AG04449 (cell line): ENCODE measurements around a stretch of chr17.

DNA sequence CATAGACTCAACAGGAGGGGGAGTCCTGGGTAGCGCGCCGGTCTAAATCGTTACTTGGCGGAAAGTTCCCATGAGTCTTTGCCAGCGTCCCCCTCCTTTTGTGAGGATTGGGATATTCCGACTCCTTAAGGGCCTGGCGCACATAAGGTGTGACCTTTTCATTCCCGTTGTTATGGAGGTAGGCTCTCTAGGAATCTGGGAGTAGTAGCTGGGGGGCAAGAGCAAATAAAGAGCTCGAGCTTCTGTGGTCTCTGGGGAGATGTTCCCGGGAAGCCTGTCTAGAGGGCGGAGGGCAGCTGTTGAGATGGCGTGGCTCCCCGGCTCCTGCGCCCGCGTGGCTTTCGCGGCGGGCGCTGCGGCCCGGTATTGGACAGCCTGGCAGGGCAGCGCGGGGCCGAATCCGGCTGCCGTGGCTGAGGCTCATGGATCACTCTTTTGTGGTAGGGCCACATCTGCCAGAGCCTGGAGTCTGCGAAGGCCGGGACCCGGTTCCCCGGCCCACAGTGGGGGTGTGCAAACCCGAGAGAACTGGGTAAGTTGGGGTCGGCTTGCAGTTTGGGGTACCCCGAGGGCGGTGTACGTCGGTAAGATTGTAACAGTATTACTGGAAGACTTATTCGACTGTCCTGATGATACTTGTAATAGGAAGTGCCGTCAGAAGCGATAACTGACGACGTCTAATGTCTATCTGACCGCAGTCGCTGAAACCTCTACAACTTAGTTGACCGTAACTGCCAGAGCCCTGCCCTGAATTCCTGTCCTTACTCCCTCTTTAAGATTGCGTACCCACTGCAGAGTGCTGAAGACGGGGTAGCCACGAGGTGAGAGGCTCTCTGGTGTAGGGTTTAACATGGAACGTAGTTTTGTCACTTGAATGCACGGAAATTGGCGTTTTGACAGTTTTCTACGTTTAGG lies 23.8 kb downstream of the TRPV2 start:
- RRBS: 3% methylated on average over 23 of the region's 53 CpGs

DNA sequence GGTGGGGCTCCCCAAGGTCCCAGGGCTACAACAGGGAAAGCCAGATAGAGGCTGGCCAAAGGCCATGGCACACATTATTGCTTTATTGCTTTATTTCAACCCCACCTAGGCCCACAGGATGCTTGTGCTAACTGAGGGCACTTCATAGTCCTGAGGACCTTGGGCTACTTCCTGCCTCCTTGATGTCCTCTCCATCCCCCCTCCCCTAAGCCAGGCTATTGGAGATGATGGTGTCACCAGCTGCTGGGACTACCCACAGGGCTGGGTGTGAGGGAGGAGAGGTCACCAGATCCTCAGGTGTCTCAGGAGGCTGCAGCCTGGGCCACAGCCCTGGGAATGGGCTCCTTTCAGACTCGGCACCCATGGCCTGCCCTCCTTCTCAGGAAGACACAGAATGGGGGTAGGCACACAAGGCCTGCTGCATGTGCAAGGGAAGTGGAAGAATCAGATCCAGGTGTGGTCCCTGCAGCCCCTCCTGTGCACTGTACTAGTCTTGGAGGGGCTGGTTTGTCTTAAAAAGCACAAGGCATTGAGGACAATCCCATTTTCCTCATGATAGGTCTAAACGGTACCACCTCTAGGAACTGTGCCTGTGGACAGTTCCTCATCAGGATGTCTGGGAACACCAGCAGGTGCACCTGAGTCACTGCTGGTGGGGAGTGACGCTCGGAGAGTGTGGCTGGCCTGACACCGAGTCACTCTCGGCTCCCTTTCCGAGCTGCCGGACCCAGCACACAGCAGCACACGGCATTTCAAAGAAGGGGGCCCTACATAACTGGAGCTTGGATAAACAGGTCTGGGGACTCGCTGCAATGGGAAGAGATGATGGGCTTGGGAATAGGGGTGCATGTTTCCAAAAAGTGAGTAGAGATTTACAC lies 25.8 kb downstream of the LRRC75A start:
- RRBS: no CpG with 5 or more reads among the region's 10 CpGs

GRCh38 chr17:17063683-17064140 lies 21.5 kb downstream of the MPRIP start:
- RRBS: no CpG with 5 or more reads among the region's 10 CpGs

- RRBS: no CpG with 5 or more reads among the region's 4 CpGs
Measured at GRCh38 chr17:17084443-17084681, 42.1 kb downstream of the MPRIP start.

DNA sequence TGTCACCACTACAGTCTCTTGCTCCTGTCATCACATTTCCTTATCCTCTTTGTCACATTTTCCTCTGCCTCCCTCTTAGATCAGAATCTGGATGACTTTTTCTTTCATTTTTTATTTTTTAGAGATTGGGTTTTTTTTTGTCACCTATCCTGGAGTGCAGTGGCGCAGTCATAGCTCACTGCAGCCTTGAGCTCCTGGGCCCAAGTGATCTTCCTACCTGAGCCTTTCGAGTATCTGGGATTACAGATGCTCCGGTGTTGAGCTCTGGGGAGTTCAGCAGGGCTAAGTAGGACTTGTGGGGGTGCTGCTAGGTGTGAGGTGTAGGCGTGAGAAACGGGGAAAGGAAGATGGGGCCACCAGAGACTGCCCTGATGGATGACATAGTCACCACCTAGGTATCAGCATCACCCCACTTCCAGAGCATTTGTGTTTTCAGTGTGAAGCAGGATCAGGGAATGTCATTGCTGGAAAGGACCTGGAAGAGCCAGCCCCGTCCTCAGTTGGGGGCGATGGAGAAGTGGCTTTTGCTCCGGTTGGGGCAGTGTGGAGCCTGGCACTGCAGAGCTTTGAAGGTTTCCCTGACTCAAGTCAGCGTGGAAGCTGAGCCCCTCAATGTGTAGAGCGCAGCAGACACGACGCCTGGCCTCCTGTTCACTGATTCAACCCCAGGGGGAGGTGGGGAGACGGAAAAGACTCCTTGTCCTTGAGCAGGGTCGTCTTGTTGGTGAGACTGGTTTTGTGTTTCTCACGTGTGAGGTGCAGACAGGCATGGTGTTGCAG lies 47.3 kb downstream of the MPRIP start:
- RRBS: no CpG with 5 or more reads among the region's 15 CpGs

DNA sequence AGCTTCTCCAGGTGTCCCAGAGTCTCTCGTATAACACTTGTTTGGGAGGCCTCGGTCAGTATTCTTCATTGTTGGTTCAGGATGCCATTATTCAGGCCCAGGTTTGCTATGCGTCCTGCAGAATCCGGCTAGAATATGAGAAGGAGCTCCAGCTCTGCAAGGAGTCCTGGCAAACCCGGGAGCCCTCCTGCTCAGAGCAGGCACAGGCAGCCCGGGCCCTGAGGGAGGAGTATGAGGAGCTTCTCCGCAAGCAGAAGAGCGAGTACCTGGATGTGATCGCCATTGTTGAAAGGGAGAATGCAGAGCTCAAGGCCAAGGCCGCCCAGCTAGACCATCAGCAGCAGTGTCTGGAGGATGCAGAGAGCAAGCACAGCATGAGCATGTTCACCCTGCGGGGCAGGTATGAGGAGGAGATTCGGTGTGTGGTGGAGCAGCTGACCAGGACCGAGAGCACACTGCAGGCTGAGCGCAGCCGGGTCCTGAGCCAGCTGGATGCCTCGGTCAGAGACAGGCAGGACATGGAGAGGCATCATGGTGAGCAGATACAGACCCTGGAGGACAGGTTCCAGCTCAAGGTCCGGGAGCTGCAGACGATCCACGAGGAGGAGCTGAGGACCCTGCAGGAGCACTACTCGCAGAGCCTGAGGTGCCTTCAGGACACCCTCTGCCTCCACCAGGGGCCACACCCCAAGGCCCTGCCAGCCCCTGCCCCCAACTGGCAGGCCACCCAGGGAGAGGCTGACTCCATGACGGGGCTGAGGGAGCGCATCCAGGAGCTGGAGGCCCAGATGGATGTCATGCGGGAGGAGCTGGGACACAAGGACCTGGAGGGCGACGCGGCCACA lies 38.9 kb downstream of the PLD6 start:
- RRBS: 92% methylated on average over 3 of the region's 26 CpGs

- RRBS: no CpG with 5 or more reads among the region's 17 CpGs
Measured at GRCh38 chr17:17180001-17180753, 26.0 kb downstream of the PLD6 start.

DNA sequence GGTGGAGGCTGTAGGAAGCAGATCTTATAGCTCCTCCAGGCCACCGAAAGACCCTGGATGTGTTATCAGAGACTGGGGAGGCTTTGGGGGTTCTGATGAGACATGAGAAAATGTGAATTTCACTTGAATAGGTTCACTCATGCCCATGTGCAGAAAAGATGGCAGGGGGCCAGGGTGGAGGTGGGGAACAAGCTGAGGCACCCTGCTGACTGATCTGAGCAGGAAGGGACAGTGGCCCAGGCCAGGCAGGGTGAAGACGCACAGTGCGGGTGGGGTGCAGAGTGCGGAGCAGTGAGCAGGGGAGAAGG lies 8.2 kb downstream of the FLCN start:
- RRBS: no CpG with 5 or more reads among the region's 4 CpGs

- RRBS: no CpG with 5 or more reads among the region's 11 CpGs
Measured at GRCh38 chr17:17387981-17388487, 84.9 kb downstream of the NT5M start.

- RRBS: no CpG with 5 or more reads among the region's 12 CpGs
Measured at GRCh38 chr17:17392131-17392446, 84.7 kb upstream of the MED9 start.

- RRBS: no CpG with 5 or more reads among the region's 17 CpGs
Measured at GRCh38 chr17:17526287-17526785, 30.1 kb upstream of the RASD1 start.

- RRBS: no CpG with 5 or more reads among the region's 11 CpGs
Measured at GRCh38 chr17:17560966-17561405, 30.5 kb downstream of the PEMT start.

- RRBS: 2% methylated on average over 36 of the region's 55 CpGs
Measured at GRCh38 chr17:17682676-17683311, 1.5 kb downstream of the RAI1 start.

DNA sequence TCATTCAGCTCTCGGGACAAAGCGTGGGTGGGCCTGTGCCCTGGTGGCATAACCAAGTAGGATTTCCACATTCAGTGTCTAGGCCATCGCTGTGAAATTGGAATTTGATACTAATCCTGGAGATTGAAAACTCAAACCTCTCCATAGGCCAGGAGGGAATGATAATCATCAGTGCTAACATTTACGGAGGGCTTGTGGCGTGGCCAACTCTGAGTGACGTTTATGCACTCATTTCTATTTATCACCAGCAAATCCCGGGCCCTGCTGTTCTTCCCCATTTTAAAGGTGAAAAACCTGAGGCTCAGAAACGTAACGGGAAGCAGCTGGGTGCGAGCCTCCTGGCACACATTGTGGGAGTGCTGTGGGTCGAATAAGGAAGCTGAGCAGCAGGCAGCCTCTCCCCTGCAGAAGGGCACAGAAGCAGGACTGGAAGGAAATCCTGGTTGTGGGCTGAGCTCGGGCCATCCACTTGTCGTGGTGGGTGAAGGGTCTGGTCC lies 33.1 kb downstream of the RAI1 start:
- RRBS: no CpG with 5 or more reads among the region's 13 CpGs

GRCh38 chr17:17737936-17738771 lies 56.9 kb downstream of the RAI1 start:
- RRBS: no CpG with 5 or more reads among the region's 16 CpGs

- RRBS: 16% methylated on average over 4 of the region's 41 CpGs
Measured at GRCh38 chr17:17782635-17783067, 54.1 kb downstream of the SREBF1 start.

GRCh38 chr17:17818410-17818638 lies 18.5 kb downstream of the SREBF1 start:
- RRBS: no CpG with 5 or more reads among the region's 6 CpGs

GRCh38 chr17:17823358-17824647 lies 13.0 kb downstream of the SREBF1 start:
- RRBS: 2% methylated on average over 11 of the region's 81 CpGs

DNA sequence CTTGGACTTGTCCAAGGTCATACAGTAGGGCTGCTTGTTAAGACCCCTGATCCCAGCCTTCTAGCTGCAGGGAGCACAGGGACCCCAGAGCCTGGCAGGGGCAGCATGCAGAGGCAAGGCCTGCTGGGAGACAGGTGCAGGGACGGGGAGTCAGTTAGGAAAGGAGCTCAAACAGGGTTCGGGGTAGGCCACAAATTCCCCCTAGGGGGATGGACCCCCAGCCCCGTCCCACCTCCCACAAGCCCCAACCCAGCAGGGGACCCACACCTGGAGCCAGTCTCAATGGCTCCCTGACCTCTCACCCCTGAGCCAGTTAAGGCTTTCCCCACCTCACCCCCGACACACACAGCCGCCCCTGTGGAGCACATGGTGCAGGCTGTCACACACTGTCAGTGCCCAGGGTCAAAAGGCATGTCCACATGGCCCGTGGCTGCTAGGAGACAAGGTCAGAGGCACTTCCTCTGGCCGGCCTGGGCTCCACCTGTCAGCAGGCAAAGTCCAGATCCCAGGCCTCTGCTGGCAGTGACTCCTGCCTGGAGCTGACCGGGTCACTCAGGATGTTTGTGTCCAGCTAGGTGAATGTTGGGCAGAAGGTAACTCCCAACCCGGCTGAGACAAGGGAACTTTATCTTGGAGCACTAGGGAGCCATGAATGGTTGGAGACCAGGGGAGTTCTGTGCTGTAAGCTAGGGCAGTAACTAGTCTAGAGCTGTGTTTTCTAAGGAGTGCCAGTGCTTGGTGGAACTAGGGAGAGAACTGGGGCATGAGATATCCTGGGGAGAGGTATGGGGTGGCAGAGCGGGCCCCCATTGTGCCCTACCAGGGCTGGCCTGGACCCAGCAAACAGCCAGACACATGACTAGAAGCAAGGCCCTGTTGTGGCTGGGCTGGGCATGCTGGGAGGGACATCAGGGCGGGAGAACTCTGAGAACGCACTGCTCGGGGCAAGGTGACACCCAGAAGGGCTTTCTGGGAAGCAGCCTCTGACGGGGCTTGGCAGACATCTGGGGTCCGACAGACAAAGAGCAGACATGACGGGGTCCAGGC lies 6.0 kb downstream of the SREBF1 start:
- RRBS: 24% methylated on average over 3 of the region's 16 CpGs

GRCh38 chr17:17913773-17914491 lies 58.3 kb downstream of the TOM1L2 start:
- RRBS: no CpG with 5 or more reads among the region's 4 CpGs